ENCODE data around the gene MYL12A.

- PRO-cap, 4 experiments, result peak in 2 of 4 experiments; most common minus-strand start chr18:2963190 (in 1)
- RAMPAGE, long total RNA, 2 experiments, result no peak in any of the 2 experiments
These were observed 49.8 kb downstream of the LPIN2 start for GRCh38 chr18:2963059-2963640.

DNA sequence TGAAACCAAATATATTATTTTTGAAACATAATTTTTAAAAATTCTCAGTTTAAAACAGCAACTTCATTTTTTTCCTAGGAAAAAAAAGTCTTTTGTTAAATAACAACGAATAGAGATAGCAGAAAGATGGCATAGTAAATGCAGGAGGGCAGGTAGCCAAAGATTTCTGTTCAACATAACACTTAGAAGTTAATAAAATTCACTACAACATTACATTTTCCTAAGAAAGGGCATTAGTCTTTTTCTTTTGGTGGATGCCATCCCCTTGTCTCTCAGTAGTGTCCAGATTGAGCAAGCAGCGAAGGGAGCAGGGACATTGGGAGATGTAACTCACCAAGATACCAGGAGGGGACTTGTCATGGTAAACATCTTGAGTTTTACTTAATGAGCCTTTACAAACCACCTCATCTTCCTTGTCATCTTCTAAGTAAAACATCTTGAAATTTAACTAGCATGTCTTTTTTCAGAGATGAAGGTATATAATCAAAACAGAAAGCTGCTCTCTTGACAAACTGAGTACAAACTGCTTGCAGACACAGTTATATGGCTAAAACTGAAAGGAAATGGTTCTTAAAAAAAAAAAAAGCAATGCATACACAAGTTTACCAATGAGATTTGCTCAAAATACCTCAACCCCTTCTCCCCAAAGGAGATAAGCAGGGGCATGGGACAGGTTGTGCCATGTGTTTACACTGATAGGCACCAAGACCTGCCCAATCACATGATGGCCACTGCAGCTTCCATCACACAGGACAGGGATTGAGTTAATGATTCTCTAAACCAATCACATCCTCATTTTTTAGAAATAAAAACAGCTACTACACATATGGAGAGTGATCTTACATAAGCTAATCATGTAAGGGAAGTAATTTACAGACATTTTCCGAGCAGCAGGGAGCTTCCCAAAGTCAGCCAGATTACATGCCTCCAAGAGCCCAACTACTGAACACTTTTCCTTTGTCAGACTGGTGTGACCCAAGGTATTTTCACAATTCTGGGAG is 30.3 kb downstream of the LPIN2 start:
- PRO-cap, 4 experiments, result peak in 4 of 4 experiments; most common plus-strand start position 275 of the sequence (in 4); most common minus-strand start position 280 of the sequence (in 4)
- RAMPAGE, long total RNA, 2 experiments, result start-site peak on the minus strand in 1 of 2 experiments, centred at positions 531 to 638 of the sequence, 34 to 396 reads per replicate

DNA sequence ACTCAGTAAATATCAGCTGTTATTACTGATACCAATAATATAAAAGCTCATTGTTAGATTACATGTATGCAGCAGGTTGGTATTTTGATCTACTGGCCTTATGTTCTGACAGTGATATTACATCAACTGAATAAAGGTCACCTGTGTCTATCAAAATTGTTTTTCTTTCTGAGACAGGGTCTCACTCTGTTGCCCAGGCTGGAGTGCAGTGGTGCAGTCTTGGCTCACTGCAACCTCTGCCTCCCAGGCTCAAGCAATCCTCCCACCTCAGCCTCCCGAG is 1.0 kb upstream of the MYOM1 start:
- PRO-cap, 4 experiments, result peak in 4 of 4 experiments; most common minus-strand start position 91 of the sequence (in 4)
- RAMPAGE, long total RNA, 2 experiments, result no peak in any of the 2 experiments

DNA sequence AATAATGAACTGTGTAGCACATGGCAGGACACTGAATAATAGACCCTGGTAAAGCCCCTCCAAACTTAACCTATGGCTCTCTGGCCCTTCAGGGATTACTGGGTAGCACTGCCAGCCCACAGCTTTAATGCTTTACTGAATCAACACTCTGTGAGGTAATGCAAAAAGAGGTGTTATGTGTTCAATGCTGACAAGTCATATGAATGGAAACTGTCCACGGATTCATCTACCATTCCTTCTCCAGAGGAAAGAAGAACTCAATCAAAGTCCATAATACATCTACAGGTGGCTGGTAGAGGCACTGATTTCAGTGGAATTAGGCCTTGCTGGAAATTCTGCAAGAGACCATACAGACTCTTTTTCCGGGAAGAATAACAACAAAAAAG is 13.7 kb upstream of the MYOM1 start:
- PRO-cap, 4 experiments, result peak in 3 of 4 experiments; most common minus-strand start position 100 of the sequence (in 2)
- RAMPAGE, long total RNA, 2 experiments, result no peak in any of the 2 experiments

GRCh38 chr18:3246345-3246886 is 1.2 kb upstream of the MYL12A start:
- PRO-cap, 4 experiments, result peak in 4 of 4 experiments; most common plus-strand start chr18:3246730 (in 3); most common minus-strand start chr18:3246798 (in 4)
- RAMPAGE, long total RNA, 2 experiments, result no peak in any of the 2 experiments

DNA sequence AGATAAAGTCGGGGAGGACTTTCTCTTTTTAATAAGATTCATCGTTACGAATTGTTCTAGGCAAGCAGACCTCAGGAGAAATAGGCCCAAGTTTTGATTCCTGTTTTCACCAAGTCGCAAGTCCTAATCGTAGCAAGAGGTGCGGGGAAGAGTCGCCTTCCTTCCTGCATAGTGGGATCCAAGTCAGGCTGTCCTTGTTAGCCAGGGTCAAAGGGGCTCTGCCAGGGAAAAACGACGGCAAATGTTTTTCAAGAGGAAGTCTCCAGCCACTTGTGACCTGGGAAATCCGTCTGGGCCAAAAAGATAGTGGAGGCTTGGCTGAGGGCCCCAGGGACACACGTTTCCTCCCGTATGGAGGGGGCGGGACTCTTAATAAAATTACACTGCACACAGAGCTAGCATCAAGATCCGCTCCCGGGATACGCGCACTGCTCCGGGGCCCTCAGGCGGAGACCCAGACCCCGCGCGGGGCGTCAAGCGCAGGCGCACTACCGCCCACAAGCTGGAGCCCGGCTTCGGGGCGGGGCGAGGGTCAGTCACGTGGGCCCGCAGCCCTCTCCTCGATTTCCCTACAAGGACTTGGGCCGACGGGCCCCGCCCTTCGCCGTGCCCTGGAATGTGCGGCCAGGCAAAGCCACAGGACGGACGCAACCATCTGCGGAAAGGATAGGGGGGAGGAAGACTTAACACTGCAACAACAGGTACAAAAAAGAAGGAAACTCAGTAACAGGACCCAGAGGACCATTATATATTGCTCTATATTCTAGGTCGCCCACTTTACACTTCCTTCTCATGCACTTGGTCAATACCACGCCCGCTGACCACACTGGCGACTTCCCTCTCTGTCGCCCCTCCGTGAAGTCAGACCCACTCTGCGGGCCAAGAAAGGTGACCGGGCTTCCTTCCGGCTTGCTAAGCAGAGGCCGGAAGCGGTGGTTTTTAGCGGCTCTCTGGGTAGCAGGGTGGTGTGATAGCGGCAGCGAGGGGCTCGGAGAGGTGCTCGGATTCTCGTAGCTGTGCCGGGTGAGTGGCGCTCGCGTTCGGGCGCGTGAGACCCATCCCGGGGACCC is at the start of gene MYL12A:
MYL12A (plus strand) TSS at position 915 of the 1,070 bp plus-strand sequence.
- PRO-cap, 4 experiments, result peak in 4 of 4 experiments; most common plus-strand start position 968 of the sequence (in 4); most common minus-strand start position 430 of the sequence (in 4)
- RAMPAGE, long total RNA, 2 experiments, result start-site peak on the plus strand in 2 of 2 experiments, centred at position 932 of the sequence, 13,505 to 20,437 reads per replicate; start-site peak on the minus strand in 2 of 2 experiments, centred at positions 245 to 469 of the sequence, 23 to 35 reads per replicate

- PRO-cap, 4 experiments, result no peak in any of the 4 experiments
- RAMPAGE, long total RNA, 2 experiments, result no peak in any of the 2 experiments
These were observed 3.8 kb downstream of the MYL12A start for GRCh38 chr18:3251436-3251751.

DNA sequence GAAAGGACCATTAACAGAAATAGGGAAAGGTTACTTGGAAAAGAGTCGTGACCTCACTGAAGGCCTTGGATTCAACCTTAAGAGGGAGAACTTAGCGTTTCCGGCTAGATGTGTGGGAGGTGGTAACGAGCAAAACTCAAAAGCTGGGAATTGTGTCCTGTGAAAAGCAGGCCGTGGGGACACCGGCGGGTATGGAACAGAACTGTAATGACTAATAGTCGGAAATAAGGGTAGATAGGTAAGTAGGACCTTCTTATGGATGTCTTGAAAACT is 904 bp downstream of the MYL12B start:
- PRO-cap, 4 experiments, result no peak in any of the 4 experiments
- RAMPAGE, long total RNA, 2 experiments, result no peak in any of the 2 experiments

DNA sequence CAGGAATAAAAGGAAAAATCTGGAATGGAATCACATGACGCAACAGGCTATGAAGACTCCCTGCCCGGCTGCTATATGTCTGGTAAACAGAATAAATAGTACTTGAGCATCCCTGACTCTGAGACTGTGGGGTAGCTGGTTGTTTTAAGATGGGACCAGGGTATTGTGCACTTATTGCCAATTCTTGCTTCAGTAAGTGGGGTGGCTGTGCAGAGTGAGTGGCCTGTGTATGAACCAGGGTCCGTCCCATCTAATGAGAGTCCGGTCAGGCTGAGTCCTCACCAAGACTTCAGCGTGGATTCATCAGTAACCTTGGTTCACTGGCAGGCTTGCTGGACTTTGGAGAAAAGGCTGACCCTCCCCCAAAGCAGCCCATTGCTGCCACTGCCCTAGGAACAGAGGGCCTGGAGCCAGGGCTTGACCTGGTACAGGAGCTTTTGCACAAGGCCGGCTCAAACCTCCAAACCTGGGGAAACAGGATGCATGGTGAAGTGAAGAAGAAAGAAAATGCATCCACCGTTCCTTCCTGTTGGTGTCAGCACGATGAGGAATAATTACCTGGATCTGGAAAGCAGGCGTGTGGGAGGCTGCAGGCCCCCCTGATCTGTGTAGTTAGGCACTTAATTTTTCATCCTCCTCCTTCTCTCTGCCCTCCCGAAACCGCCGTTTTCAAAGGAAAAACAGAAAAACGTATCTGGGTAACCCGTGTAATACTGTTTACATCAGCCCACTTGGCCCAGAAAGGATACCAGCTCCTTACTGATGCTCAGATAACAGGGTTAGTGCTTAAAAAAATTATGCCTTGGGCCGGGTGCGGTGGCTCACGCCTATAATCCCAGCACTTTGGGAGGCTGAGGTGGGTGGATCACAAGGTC is 147.5 kb downstream of the TGIF1 start:
- PRO-cap, 4 experiments, result no peak in any of the 4 experiments
- RAMPAGE, long total RNA, 2 experiments, result no peak in any of the 2 experiments

- PRO-cap, 4 experiments, result peak in 2 of 4 experiments; most common plus-strand start chr18:3659962 (in 1); most common minus-strand start chr18:3660020 (in 2)
- RAMPAGE, long total RNA, 2 experiments, result no peak in any of the 2 experiments
These were observed 209.9 kb downstream of the TGIF1 start for GRCh38 chr18:3659844-3660211.

DNA sequence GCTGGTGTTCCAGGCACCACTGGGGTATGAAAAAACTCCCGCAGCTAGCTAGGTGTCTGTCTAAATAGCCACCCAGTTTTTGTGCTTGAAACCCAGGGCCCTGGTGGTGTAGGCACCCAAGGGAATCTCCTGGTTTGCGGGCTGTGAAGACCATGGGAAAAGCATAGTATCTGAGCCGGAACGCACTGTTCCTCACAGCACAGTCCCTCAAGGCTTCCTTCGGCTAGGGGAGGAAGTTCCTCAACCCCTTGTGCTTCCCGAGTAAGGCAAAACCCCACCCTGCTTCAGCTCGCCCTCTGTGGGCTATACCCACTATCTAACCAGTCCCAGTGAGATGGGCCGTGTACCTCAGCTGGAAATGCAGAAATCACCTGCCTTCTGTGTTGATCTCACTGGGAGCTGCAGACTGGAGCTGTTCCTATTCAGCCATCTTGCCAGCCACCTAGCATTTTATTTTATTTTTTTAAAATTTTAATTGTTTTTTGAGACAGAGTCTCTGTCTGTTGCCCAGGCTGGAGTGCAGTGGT is 250.2 kb downstream of the TGIF1 start:
- PRO-cap, 4 experiments, result peak in 4 of 4 experiments; most common minus-strand start position 187 of the sequence (in 3)
- RAMPAGE, long total RNA, 2 experiments, result no peak in any of the 2 experiments

- PRO-cap, 4 experiments, result peak in 2 of 4 experiments; most common plus-strand start chr18:3711146 (in 1); most common minus-strand start chr18:3710940 (in 1)
- RAMPAGE, long total RNA, 2 experiments, result no peak in any of the 2 experiments
These were observed 260.8 kb downstream of the TGIF1 start for GRCh38 chr18:3710493-3711488.

DNA sequence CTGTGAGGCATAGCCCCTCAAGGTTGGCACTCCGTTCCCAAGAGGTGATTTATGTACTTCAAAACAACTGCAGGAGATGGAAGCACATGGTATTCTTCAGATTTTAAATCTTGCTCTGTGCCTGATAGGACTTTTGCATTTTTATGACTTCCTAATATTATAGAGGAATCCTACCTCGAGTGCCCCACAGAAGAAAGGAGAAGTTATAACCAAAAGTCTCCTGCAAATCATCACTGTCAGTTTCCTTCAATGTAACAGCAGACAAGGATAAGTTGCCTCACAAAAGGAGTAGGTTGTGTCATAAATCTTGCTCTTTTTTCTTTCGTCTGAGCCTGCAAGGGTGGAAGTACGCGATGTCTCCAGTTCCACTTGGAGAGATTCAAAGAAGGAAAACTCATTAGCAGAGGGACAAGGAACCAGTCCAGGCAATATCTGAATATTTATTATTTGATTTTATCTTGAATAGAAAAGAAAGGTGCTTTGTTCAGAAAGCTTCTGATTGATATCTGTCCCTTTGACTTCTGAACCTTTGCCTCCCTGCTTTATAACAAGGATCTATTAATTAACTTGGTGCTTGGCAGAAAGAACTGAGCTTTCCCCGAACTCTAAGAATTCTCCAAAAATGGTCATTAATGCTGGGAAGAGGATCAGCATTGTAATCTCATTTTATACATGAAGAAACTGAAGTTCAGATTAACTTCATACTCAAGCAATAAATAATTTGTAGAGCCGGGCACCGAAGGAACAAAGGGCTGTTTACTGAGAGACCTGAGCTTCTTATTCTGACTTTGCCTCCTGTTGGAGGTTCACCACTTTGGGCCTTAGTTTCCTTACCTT is 272.4 kb downstream of the TGIF1 start:
- PRO-cap, 4 experiments, result peak in 4 of 4 experiments; most common plus-strand start position 397 of the sequence (in 4)
- RAMPAGE, long total RNA, 2 experiments, result no peak in any of the 2 experiments

DNA sequence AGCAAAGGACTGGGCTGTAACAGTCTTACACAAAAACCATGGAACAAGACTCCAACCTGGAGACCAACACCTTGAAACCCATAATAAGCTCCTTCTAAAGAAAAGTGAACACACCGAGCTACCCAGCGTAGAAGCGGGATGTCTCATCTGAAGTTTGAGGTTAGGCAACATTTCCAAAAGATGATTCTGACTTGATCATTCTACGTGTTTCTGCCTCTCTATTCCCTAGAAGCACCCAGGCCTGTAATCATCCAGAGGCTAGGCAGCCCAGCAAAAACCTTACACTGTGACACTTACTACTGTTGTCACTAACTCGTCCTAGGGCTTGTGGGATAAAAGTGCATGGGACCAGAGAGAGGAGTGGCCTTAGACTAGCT is 1.5 kb downstream of the ZBTB14 start:
- PRO-cap, 4 experiments, result no peak in any of the 4 experiments
- RAMPAGE, long total RNA, 2 experiments, result no peak in any of the 2 experiments

DNA sequence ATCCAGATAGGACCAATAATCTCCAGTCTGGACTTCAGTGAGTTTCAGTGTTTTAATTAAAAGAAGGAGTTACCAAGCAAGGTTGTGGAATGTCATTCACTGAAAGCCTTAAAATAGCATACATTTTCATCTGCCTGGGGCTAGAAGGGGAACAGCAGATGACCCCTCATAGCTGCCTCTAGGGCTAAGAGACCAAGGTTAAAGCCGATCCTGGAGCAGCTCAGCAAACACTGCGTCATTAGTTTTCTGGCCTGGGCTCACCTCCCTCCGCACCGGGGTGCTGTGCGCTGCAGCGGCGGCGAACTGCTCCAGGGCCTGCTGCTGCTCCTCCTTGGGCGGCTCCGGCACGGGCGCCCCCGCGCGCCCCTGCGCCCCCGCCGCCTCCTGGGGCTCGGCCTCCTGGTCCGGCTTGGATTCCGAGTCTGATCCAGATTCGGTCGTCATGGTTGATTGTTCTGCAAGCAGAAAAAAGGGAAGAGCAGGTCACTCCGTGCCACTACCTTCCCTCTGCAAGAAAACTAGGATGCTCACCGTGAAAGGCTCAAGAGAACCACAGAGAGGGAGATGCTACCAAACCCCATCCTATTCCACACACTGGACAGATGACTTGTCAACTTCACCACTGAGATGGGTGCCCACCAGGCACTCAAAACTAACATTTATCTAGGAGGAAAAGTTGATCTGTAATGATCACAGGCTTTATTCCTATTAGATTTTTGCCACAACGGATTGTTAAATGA is 54.9 kb downstream of the EPB41L3 start:
- PRO-cap, 4 experiments, result peak in 2 of 4 experiments; most common minus-strand start position 272 of the sequence (in 2)
- RAMPAGE, long total RNA, 2 experiments, result no peak in any of the 2 experiments

- PRO-cap, 4 experiments, result peak in 4 of 4 experiments; most common plus-strand start chr18:5890462 (in 1); most common minus-strand start chr18:5891053 (in 3)
- RAMPAGE, long total RNA, 2 experiments, result no peak in any of the 2 experiments
These were observed 4.9 kb downstream of the TMEM200C start for GRCh38 chr18:5889993-5891219.

GRCh38 chr18:6248571-6248987 is 166.1 kb downstream of the L3MBTL4 start:
- PRO-cap, 4 experiments, result no peak in any of the 4 experiments
- RAMPAGE, long total RNA, 2 experiments, result start-site peak on the minus strand in 1 of 2 experiments, at chr18:6248666-6248878 at its widest, 8 reads per replicate

GRCh38 chr18:6248988-6249416 is 165.7 kb downstream of the L3MBTL4 start:
- PRO-cap, 4 experiments, result no peak in any of the 4 experiments
- RAMPAGE, long total RNA, 2 experiments, result start-site peak on the minus strand in 1 of 2 experiments, at chr18:6248998-6249110 at its widest, 7 reads per replicate

GRCh38 chr18:6254945-6255722 is 159.6 kb downstream of the L3MBTL4 start:
- PRO-cap, 4 experiments, result no peak in any of the 4 experiments
- RAMPAGE, long total RNA, 2 experiments, result no peak in any of the 2 experiments

DNA sequence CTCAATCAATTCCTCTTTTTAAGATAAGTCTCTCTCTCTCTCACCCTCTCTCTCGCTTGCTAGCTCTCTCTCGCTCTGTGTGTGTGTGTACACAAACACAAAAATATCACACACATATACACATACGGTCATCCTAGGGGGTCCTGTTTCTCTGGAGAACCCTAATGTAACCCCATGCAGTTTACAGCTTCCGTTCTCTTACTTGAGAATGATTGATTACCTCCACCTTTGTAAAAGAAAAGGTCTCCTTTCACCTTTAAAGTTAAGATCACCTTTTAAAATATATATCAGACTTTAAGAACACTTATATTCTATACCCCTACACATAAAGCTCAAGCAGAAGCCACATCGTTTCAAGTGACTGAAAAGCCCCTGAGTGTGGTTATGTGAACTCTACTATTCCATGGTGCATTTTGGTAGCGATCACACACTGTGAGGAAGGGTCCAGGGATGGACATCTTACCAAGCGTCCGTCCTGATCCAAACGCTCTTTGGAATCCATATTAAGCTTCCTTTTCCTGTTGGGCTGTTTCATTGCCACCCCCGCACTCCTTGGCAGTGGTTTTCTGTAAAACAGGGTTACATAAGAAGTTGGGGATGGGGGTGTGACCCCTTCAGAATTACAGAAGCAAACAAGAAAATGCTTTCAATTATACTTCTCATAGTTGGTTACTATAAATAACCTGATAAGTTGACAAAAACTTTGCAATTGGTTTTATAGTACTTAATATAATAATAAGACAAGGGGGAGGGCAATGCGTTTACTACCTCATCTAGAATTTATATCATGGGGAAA is 103.4 kb downstream of the L3MBTL4 start:
- PRO-cap, 4 experiments, result no peak in any of the 4 experiments
- RAMPAGE, long total RNA, 2 experiments, result no peak in any of the 2 experiments

All from right lobe of liver (tissue), 4 donors.